ENCODE measurements around a stretch of chr9.

GRCh38 chr9:86584416-86584697, 230.1 kb upstream of the TUT7 start:
- RRBS = no CpG with 5 or more reads among the region's 3 CpGs

- RRBS = no CpG with 5 or more reads among the region's 36 CpGs
Observed at GRCh38 chr9:86611630-86612170, 257.5 kb upstream of the TUT7 start.

GRCh38 chr9:86750888-86751221, 196.5 kb downstream of the GAS1 start:
- RRBS = no CpG with 5 or more reads among the region's 6 CpGs

DNA sequence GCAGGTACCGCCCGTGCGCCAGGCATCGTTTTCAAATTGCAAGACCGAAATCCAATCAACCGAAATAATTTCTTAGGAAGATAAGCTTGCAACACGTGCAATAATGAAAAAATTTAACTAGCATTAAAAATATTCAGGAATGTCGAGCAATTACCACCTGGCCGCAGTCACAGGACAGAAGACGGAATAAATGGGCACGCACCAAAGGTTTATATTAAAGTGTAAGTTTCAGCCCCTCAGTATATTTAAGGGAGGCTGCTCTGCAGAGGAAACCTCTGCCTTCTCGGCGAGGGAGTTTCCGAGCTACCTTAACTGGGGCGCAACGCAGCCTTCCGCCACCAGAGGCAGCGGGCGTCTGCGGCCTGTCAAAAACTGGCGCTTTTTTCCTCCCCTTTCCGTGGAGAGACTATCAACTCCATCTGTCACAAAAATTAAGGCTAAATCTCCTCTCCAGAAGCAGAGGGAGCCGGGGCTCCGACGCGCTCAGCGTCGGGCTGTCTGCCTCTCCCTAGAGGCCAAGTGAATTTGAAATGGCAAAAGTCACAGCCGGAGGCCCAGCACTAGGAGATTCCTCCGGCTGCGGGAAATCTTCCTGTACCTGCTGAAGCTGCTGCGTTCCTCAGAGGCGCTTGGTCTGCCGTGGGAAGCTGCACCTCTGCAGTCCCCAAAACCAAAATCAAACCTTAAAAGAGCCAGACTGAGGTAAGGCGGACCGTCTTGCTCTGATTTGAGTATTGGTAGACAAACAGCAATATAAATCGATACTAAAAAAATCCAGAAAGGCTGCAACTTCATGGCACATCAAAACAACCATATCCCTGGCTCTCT, 1.2 kb upstream of the GAS1 start:
- RRBS = 4% methylated on average over 7 of the region's 37 CpGs

DNA sequence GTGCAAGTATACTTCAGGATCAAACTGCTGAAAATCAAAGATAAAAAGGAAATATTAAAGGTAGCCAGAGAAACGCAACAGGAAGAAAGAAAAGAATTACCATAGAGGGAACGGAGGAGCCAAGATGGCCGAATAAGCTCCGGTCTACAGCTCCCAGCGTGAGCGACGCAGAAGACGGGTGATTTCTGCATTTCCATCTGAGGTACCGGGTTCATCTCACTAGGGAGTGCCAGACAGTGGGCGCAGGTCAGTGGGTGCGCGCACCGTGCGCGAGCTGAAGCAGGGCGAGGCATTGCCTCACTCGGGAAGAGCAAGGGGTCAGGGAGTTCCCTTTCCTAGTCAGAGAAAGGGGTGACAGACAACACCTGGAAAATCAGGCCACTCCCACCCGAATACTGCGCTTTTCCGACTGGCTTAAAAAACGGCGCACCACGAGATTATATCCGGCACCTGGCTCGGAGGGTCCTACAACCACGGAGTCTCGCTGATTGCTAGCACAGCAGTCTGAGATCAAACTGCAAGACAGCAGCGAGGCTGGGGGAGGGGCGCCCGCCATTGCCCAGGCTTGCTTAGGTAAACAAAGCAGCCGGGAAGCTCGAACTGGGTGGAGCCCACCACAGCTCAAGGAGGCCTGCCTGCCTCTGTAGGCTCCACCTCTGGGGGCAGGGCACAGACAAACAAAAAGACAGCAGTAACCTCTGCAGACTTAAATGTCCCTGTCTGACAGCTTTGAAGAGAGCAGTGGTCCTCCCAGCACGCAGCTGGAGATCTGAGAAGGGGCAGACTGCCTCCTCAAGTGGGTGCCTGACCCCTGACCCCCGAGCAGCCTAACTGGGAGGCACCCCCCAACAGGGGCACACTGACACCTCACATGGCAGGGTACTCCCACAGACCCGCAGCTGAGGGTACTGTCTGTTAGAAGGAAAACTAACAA, 94.7 kb upstream of the GAS1 start:
- RRBS = no CpG with 5 or more reads among the region's 35 CpGs

DNA sequence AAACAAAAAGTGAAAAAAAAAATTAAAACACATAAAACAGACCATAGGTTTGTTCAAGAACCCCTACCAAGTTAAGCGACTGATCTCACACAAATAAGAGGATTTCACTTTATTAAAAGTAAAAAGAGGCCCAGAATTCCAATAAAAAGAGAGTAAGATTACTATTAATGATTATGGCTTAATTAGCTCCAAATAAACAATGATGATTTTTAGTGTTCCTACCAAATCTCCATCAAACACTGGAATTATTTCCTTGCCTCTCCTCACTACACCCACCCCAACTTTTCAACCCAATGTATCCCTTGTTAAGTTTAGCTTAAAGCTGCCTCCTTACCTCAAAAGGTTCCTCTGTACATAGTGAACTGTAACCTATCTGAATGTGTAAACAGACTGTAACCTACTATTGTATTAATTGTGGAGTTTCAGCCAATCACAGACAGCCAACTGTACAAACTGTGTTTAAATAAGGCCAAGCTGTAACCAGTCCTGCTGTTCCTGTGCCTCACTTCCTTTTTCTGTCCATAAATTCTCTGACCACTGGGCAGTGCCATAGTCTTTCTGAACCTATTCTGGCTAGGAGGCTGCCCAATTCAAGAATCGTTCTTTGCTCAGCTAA, 74.8 kb upstream of the DAPK1 start:
- RRBS = no CpG with 5 or more reads among the region's 2 CpGs

- RRBS = 32% methylated on average over 24 of the region's 85 CpGs
Observed at GRCh38 chr9:87498192-87499191, 825 bp downstream of the DAPK1 start.

DNA sequence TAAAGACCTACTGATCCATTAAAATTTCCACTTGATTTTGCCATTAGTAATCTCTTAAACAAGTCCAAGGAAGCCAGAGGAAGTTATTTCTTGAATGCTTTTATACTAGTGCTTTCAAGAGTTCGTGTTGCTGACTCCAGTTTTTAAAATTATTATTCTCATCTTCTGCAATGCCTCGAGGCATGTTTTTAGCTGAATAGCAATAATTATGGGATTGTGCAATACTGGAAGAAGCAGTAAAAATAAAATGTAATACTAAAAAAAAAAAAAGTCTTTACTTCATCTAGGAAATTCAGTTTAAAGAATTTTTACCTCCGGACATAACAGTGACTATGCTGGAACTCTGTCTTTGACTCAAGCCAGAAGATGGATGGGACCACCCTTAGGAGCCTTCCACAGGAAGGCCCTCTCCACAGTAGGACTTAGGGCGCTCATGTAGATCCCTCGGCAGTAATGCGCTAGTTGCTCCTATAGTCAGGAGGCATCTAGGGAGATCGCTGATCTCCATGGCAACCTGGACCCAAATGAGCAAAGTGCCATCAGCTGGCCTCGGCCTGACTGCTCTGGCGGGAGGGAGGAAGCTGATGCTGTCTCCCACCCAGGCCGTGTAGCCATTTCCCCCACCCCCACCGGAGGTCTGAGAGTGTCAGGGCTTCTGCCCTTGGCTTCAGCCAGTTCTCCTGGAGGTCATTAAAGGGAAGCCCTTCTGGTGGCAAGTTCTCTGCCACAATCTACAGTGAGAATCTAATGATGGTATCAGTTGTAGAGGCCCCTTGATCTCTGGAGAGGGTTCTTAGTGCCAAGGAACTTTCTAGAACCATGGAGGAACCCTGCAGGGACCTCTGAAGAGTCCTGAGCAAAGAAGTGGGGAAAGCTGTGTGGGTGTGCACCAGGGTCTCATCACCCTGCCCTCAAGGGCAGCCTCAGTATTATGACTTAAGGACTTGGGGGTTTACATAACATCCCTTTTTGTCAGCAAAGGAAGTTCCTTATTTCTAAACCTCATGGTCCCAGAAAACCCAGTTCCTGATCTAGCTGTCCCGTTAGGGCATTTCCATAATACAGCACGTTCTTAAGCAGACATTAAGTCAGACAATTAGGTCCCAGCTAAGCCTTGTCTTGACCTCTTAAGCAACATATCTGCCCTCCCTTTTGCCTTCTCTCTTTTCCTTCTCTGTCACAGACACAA, 56.9 kb downstream of the DAPK1 start:
- RRBS = no CpG with 5 or more reads among the region's 13 CpGs

DNA sequence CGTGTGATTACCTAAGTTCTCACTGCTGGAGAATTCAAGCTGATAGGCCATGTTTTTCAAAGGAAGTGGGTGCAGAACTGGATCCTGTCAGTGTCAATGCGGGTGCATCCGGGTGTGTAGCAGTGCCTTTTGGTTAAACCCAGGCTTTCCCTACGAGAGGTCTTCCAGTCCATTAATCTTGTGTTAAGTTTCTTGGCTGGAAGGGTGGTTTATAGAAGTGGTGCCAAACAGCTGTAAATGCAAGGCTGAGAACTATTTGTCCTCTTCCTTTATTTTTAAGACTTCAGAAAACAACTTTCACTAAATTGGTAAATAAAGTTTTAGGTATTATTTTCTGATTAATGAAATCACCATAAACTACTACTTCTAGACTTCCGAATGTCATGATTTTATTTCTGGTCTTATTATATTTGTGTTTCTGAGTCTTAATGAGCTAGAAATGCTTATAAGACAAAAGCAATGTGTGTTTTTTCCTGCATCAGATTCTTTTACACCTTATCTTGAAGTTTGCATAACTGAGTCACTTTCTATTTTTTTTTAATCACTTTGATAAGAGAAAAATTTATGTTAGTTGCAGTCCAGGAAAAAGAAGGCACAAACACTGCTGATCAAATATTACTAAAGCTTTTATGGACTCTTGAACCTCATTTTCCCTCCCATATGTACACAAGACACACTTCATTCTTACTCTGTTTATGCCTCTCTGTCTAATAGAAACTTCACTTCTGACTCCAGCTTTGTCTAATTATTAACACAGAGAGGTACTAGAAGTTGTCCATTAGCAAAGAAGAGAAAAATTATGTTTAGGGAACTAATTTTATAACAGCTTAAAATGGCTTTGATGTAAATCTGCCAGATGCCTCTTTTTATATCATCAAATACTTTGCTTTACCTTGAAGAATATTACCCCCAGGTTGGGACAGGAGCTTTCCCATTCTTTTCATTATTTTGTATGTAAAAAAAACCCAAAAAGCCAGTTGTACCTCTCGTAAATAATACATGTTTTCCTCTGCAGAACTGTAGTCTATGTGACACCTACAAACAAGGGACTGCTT, 72.2 kb downstream of the DAPK1 start:
- RRBS = no CpG with 5 or more reads among the region's 6 CpGs

- RRBS = no CpG with 5 or more reads among the region's 1 CpG
Observed at GRCh38 chr9:87644803-87645203, 81.1 kb upstream of the CTSL start.

- RRBS = no CpG with 5 or more reads among the region's 3 CpGs
Observed at GRCh38 chr9:87729228-87729795, 3.4 kb downstream of the CTSL start.

- RRBS = no CpG with 5 or more reads among the region's 1 CpG
Observed at GRCh38 chr9:88587315-88587554, 52.3 kb downstream of the NXNL2 start.

GRCh38 chr9:88742441-88743007, 207.5 kb downstream of the NXNL2 start:
- RRBS = no CpG with 5 or more reads among the region's 7 CpGs

GRCh38 chr9:89178916-89179558, 419 bp upstream of the SHC3 start:
- RRBS = no CpG with 5 or more reads among the region's 9 CpGs

DNA sequence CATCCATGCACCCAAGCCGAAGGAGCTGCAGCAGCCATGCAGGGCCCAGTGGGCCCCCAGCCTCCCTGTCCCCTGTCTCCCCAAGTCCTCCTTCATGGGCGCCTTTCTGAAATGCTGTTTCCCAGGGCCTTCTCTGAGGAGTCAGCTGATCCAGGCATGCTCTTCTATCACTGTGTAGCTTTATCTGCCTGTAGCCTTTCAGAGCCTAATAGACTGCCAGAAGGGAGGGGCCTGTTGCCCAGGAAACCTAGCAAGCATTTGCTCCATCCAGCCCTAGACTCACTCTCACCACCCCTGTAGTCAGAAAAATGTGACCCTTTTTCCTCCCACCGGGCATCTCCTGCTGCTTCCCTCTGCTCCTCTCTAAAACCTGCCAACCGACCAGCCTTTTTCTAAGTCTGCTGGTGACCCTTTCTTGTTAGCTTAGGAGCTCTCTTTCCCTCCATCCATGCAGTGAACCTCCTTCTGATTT, 47.6 kb upstream of the SHC3 start:
- RRBS = no CpG with 5 or more reads among the region's 4 CpGs

- RRBS = no CpG with 5 or more reads among the region's 16 CpGs
Observed at GRCh38 chr9:89346240-89347320, 28.3 kb downstream of the SECISBP2 start.

GRCh38 chr9:89536095-89536724, 38.3 kb upstream of the SEMA4D start:
- RRBS = no CpG with 5 or more reads among the region's 6 CpGs

GRCh38 chr9:89606511-89607537, 2.0 kb downstream of the GADD45G start:
- RRBS = no CpG with 5 or more reads among the region's 11 CpGs

DNA sequence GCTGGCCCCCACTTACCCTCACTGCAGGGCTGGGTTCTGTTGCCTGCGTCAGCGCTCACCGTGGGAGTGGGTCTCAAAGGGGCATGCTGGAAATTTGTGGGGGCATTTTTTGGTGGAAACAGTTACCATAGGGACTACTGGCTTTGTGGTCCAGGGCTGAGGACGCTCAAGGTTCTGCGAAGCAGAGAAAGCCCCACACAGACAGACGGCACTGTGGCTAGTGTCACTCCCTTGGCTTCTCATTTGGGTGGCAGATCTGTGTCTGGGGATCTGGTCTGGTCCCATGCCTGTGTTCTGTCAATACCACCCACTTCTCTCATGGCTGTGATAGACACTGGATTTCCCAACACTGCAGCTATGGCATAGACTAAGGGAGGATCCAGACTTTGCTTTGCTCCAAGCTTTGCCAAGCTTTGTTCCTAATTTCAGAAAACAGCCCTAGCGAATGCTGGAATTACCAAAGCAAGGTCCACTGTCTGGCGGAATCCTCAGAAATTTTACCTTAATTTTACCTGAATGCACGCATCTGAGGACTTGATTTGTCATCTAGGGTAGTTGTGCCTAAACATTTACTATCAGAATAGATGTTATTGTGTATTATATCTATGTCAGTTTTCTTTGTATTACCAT, 62.1 kb downstream of the GADD45G start:
- RRBS = no CpG with 5 or more reads among the region's 9 CpGs

- RRBS = no CpG with 5 or more reads among the region's 15 CpGs
Observed at GRCh38 chr9:89999284-90000438, 394.8 kb downstream of the GADD45G start.

Measured in HTR-8/SVneo (cell line).